T47D (cell line): ENCODE results near the gene KIAA0586.

GRCh38 chr14:58427284-58428091, at the start of gene KIAA0586:
KIAA0586 (plus strand) TSS chr14:58427719.
- RRBS, result no CpG with 5 or more reads among the region's 33 CpGs

GRCh38 chr14:58638143-58638970, 595 bp downstream of the DACT1 start:
- RRBS, result 3% methylated on average over 28 of the region's 81 CpGs

- RRBS, result no CpG with 5 or more reads among the region's 10 CpGs
Measured at GRCh38 chr14:59190362-59190870, 1.9 kb downstream of the DAAM1 start.

DNA sequence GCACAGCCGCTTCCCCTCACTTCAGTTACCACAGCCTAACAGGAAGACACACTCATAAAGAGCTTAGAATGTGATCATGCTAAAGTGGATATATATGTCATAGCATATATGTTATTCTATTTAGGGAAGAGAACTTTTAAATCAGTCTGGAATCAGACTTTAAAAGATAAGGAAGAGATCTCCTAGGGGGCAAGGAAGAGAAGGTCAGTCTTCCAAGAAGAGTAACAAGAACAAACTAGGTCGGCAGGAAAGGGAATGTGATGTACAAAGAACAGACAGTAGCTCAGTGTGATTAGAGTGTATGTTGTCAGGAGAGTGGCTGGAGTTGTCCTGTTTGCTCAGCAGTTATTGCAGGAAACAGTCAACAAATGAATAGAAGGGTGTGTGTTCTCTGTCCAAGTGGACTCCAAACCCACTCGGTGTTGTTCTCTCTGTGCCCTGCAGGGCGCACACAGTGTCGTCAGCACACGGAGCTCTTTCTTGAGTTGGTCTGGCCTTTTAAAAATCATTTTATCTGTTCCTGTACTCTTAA, 74.5 kb downstream of the DAAM1 start:
- RRBS, result no CpG with 5 or more reads among the region's 6 CpGs

- RRBS, result no CpG with 5 or more reads among the region's 37 CpGs
Measured at GRCh38 chr14:59464010-59464433, 1.2 kb downstream of the GPR135 start.

GRCh38 chr14:59482588-59483300, 1.5 kb downstream of the L3HYPDH start:
- RRBS, result no CpG with 5 or more reads among the region's 4 CpGs

- RRBS, result 2% methylated on average over 15 of the region's 62 CpGs
Measured at GRCh38 chr14:59630170-59631167, 53.9 kb upstream of the CCDC175 start.

DNA sequence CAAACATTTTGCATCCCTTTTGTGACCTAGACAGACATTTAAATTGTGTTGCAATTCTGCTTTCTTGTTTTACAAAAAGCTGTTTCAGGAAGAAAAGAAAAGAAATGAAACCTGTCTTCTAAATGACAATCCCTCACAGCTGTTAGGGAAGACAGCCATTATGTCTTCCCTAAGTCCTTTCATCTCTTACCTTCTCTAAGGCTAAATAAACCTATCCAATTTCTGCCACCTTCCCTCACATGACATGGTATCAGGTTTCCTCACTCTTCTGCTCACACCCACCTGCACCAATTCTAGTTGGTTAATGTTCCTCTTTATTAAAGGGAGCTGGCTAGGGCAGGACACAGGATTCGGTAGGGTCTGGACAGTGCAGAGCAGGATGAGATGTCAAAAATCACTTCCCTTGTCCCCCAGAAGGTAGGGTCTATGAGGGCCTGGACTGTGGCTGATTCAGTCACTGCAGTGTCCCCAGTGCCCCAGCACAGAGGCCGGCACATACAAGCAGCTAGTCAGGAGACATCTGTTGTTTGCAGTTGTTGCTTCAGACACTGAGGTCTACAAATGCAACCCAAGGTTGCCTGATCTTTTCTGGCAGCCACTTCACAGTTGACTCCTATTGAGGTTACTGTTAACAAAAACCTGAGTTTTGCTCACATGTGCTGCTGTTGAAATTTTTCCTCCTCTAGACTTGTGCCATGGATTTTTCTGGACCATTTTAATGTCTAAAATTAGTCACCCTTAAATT, 3.7 kb downstream of the DHRS7 start:
- RRBS, result no CpG with 5 or more reads among the region's 2 CpGs

- RRBS, result no CpG with 5 or more reads among the region's 3 CpGs
Measured at GRCh38 chr14:60166144-60166629, 989 bp upstream of the DHRS7 start.

GRCh38 chr14:60194844-60195296, 29.7 kb upstream of the DHRS7 start:
- RRBS, result no CpG with 5 or more reads among the region's 4 CpGs

DNA sequence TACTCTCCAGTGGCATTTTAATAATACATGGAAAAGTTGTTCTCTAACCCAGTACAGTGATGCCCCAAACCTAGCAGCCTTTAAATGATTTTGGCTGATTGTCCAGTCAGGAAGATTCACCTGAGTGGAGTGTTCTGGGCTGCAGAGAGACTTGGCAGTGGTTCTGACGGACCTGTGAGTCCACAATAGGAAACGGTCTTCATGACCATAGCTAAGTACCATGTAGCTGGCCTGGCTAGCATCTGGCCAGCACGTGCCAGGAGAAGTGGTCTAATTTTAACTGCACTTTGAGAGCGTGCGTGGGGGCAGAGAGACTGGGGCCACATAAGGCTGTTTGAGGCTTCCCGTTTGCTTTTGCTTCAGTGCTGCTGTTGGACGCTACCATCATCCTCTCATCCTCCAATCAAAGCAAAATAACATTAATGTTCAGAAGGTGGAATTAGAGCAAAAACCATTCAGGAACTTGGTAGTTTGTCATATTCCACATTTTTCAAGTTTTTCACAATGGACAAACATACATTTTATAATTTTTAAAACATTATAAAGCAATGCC, 54.8 kb downstream of the PPM1A start:
- RRBS, result no CpG with 5 or more reads among the region's 7 CpGs

DNA sequence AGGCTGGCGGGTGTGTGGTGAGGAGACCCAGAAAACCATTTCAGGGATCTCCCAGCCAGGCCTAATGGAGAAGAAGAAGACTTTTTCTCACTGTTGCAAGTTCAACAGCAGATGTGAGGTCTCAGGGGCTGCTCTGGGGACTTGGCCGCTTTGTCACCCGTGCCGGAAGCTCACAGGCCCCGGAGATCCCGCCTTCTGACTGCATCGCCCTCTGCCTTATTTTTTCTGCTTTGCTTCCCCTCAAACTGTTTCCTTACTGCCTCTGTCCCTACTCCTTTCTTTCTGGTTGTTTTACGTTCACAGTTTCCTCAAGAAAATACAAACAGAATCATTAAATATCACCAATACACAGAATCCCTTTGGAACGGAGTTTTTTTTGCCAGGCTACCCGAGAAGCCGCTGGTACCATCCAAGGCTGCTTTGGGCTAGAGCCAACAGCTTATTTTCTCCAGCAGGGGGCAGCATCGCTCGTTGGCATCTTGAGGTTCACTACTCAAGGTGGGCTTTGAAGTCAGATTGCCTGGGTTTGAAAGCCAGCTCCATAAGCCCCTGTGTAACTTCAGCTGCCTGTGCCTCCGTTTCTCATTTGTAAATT, 82.6 kb downstream of the PPM1A start:
- RRBS, result no CpG with 5 or more reads among the region's 14 CpGs

- RRBS, result no CpG with 5 or more reads among the region's 15 CpGs
Measured at GRCh38 chr14:60641347-60641718, 7.9 kb downstream of the SIX1 start.

- RRBS, result no CpG with 5 or more reads among the region's 10 CpGs
Measured at GRCh38 chr14:61178345-61179266, 102.5 kb downstream of the TMEM30B start.

GRCh38 chr14:61257642-61258097, 23.5 kb downstream of the TMEM30B start:
- RRBS, result no CpG with 5 or more reads among the region's 6 CpGs

- RRBS, result 30% methylated on average over 71 of the region's 97 CpGs
Measured at GRCh38 chr14:61279866-61280872, 969 bp downstream of the TMEM30B start.

GRCh38 chr14:61281678-61282158, 580 bp upstream of the TMEM30B start:
- RRBS, result no CpG with 5 or more reads among the region's 8 CpGs

GRCh38 chr14:61337719-61338311, 16.4 kb downstream of the PRKCH start:
- RRBS, result no CpG with 5 or more reads among the region's 5 CpGs

GRCh38 chr14:61355777-61356468, 34.5 kb downstream of the PRKCH start:
- RRBS, result no CpG with 5 or more reads among the region's 10 CpGs